Mesothelial cell of epicardium (in vitro differentiated cells): ENCODE measurements around a stretch of chr6.

DNA sequence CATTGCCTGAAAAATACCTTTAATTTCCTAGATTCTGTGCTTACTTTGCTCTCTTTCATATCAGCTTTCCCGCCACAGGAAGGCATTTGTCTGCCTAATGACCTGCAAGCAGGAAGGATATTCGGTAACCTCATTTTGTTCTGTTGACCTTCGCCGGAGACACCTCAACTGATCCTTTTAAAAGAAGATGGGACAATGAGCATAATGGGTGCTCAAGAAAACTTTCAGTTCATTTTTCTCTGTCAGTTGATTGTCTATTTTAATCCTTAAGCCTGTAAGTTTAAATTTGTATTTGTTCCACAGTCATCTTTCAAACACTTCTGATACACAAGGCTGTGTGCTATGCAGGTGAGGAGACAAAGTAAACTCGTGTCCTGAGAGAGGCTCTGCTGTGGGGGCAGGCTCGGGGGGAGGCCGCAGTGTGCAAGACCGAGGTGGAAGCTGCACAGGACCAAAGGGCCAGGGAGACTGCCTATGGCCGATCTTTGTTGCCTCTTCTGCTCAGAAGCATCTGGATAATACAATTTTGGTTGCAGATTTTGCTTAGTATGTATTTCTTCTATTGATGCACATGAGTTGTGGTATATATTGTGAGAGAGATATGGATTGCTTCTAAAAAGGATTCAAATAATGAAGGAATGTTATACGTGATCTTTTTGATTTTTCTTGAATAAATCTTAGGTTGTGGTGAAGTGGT lies 27.5 kb upstream of the SIM1 start:
- PRO-cap = no peak

GRCh38 chr6:100881947-100882382 lies 836 bp upstream of the ASCC3 start:
- PRO-cap = no peak

DNA sequence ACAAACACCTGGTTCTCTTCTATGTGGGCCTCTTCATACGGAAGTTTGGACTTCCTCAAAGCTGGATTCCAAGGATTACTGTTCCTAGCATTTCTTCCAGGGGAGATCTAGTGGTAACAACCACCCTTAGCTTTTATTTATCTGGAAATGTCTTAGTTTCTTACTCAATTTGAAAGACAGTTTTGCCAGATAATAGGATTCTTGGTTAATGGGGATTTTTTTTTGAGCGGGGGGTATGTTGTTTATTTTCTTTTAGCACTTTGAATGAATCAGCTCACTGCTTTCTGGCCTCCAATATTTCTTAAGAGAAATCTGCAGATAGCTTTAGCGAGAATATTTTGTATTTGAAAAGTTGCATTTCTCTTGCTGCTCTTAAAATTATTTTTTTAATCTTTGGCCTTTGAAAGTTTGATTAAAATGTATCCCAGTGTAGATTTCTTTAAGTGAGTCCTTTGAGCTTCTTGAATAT lies 797.2 kb downstream of the GRIK2 start:
- PRO-cap = no peak

DNA sequence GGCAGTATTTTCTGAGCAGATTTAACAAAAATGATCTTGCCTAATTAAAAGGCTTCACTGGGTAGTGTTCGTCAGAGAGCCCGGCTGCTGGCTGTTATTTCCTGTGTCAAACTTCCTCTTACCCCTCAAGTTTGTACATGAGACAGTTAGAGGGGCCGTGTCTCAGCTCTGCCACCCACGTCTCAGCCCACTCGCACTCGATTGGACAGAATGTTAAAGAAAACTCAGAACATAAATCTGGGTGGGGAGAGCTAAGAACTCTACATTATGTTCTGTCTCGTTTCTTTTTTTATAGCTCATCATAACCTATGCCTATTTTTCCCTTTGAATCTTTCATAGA lies 50.5 kb upstream of the PREP start:
- PRO-cap = no peak

GRCh38 chr6:105484642-105485034 lies 81.8 kb upstream of the PREP start:
- PRO-cap = no peak

GRCh38 chr6:105604144-105604734 lies 201.4 kb upstream of the PREP start:
- PRO-cap = no peak

DNA sequence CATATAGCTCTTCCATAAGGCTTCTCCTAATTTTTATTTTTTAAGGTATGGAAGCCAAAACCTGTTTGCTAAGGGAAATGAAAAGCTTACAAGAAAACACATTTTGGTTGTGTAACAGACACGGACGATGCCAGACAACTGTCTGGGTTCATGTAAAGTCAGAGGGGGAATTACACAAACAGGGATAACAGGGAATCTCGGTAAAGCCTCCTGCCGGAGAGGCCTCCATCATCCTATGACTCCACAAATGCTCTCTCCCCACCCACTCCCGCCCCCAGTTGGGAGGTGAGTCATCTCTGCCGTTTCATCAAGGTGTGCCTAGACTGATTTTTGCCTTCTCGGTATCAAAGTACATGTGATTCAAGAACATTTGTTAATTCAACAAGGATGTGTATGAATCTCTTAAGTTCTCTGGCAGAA lies 305.0 kb upstream of the PRDM1 start:
- PRO-cap = no peak

- PRO-cap = no peak
These were observed 91.9 kb upstream of the PRDM1 start for GRCh38 chr6:105994013-105994921.

- PRO-cap = no peak
These were observed 6.0 kb downstream of the PRDM1 start for GRCh38 chr6:106092217-106092529.

GRCh38 chr6:106099102-106099721 lies 13.1 kb downstream of the PRDM1 start:
- PRO-cap = no peak

- PRO-cap = no peak
These were observed 81.8 kb downstream of the PRDM1 start for GRCh38 chr6:106167803-106168502.

GRCh38 chr6:106539155-106539807 lies 90.0 kb downstream of the RTN4IP1 start:
- PRO-cap = no peak

DNA sequence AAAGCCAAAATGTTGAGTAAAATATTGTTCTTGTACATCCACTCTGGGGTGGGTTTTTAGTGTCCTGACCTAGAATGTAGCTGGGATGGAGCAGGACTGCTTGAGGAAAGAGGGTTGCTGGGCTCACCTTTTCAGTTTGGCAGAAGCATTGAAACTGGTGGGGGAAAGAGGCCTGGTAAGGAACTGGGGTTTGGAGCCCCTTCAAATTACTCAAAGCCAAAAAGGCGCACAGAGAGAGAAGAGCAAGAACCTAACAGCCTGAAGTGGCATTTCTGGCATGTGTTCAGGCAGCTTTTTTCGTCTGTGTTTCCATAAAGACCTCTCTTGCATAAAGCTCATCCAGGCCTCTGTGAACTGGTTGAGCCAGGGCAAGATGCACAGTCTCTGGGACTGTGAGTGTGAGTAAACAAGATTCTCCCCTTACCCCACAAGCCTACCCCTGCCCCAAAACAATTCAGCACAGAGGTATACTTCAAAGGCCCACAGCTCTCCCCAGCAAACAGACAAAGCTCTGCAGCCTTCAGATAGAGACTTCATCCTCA lies 167.8 kb downstream of the QRSL1 start:
- PRO-cap = no peak

DNA sequence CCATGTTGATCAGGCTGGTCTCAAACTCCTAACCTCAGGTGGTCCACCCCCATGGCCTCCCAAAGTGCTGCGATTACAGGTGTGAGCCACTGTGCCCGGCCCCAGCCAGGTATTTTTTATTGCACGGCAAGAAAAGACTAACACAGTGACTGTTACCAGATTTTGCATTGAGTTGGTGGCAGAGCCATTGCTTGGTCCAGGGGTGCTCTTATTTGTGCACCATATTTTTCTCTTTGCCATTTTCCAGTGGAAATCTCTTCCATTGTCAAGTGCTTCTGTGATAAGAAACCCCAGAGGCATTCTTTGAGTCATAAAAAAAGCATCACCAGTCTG lies 74.2 kb upstream of the BEND3 start:
- PRO-cap = no peak

DNA sequence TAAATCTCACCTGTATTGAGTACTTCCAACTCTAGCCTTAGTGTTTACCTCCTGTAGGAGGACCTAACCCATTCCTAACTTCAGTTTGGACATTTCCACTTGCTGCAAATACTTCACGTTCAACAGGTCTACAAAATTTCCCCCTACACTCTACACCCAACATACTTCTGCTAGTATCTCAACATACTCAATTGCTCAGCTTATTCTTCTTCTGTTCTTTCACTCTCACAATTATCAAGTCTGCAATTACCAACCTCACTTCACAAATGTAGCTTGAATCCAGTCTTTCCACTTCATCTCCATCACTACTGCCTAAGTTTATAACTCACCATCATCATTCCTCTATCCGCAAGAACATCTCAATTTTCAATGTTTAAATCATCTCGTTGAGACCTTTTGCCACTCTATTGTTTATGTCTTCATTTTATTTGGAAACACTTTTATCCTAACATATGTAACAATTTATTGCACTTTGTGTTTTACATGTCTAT lies 16.8 kb downstream of the PDSS2 start:
- PRO-cap = no peak

DNA sequence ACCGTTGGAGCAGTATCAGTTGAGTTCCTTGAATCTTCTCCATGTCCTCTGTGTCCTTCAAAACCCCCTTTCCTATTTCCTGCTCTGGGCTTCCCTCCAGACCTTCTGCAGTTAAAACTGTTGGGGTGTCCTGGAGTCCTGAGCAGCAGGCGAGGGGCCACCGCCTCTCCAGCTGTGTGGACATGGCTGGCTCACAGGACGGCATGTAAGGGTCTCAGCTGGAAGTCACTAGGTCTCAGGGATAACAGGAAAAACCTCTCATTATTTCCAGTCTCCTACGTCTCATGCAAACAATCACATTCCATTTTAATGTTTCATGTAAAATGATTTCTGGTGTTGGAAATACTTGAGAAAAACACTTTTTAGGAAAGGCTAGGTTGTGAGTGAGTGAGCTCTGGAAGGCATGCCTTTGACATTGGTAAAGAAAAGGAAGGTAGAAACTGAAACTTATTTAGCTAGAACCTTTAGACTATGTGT lies 158.7 kb downstream of the SCML4 start:
- PRO-cap = no peak

DNA sequence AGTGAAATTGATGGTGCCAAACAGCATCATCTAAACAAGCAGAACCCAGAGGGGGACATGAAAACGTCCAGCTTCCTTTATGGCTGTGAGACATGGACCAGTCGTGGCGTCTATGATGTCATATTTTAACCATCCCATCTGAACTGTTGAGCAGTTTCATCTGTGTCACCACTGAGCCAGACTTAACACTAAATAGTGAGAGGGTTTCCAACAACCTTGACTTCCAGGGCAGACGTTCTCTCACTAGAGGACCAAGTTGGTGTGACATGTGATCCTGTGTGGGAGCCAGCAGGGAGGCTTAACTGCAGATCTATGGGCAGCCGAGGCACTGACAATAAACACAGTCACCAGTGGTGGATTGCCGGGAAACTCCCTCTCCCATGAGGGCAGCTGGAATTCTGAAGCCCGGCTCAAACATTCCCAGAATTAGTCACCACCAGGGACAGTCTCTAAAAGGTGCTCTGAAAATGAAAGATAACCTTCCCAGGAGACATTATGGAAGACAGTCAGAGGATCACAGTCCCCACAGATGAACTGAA lies 12.3 kb downstream of the SCML4 start:
- PRO-cap = no peak

- PRO-cap = no peak
These were observed 1.7 kb downstream of the SCML4 start for GRCh38 chr6:107822173-107823050.

DNA sequence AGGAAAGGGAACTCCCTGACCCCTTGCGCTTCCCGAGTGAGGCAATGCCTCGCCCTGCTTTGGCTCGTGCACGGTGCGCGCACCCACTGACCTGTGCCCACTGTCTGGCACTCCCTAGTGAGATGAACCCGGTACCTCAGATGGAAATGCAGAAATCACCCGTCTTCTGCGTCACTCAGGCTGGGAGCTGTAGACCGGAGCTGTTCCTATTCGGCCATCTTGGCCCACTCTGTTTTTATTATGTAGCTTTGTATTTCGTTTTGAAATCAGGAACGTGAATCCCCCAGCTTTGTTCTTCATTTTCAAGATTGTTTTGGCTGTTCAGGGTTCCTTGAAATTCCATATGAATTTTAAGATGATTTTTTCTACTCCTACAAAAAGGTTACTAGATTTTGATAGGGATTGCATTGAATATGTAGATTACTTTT lies 36.4 kb upstream of the SCML4 start:
- PRO-cap = no peak

DNA sequence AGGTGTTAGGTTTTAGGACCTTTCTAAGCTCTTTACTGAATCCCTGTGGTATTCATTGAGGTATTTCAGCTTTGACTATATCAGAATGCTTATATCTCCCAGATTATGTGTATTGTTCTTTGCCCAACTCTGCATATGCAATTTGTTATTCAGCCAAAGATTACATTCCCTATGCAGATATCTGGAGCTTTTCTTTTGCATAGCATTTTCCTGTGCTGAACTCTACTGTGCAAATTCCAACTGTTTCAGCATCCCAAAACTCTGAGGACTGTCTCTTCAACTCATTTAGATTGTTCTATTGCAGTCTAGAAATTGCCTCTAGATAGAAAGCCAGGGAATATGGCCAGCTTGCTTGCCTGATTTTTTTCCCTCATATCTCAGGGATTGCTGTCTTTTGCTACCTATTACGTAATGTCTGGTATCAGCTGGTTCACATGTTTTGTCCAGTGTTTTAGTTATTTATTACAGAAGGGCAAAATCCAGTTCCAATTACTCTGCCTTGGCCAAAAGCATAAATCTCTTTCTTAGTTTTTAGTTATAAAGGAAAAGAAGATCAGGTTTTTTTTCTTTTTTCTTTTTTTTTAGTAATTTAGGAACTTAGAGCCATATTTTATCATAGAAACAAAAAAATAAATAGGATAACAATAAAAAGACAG lies 113.5 kb downstream of the AFG1L start:
- PRO-cap = no peak